Cardiac ventricle fibroblast (primary cell): ENCODE measurements around the genes MAPRE3, KHK and PRR30.

DNA sequence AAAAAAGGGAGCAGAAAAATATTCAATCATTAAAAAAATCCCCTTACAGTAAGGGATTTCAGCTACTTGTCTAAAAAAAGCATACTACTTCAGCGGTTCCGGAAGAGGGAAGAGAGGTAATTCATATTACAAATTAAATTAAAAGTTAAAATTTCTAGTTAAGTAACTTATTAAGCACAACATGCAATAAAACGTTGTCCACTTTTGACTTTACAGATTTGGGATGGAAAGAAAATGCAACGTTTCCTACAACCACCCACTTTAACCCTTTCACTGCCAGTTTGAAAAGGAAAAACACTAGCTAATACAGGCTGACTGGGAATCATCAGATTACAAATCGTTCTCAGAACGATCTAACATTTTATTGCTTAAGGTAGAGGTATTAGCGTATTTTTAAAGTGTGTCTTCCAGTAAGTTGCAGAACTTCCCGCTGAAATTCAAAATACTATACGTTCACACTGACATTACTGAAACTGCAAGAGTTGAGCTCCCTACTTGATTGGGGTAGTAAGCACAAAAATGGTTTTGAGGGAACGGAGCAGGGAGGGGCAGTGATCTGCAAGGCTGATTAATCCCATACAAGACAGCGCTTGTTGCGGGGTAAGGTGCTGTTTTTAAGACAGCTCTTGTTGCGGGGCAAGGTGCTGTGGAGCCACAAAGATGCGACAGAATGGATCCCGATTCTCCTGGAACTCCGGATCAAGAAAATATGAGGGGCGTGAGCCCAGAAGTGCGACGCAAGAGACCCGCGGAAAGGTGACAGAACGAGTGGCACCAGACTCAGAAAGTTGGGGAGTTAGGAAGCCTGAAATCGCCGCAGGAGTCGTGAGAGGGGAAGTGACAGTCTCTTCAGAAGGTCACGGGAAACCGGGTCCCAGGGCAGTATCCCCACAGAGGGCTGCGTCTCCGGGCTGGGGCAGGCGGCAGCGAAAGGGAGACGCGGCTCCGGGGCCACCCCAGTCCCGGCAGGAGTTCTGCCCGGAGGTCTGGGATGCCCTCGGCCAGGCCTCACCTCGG is 606 bp downstream of the HADHA start:
- RAMPAGE, long total RNA, result no peak

- RAMPAGE, long total RNA, result no peak
Observed at GRCh38 chr2:26298835-26299365, 47.0 kb upstream of the SELENOI start.

DNA sequence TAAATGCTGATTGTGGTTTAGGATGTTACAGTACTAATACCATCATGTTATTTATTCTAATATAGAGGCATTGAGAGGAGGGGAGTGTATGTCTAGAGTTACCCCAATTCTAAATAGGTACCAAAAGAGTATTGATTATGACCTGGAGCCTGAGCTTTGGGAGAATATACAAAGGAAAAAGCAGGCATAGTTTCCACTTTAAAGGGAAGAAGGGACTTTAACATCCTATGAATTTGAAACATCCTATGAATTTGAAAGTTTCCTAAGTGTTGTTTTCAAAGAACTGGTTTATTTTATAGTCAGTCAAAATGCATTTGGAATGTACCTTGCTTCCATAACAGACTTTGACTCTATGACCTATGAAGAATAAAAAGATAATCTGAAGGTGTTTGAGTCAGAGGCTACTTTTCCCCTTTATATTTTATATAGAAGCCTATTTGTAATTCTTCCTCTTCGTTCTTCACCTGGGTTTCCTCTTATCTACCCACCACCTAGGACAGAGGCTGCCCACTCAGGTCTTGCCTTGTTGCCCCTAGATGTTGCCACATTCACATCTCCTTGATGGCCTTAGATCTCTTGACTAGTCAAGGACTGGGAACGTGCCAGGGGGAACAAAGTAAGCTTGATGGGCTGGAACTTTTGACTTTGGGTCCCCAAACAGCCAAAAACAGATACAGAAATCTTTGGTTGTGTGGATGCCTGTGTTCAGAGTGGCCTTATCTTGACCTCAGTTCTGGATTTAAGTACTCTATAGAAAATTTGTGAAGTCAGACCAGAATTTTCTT is 9.5 kb upstream of the DRC1 start:
- RAMPAGE, long total RNA, result no peak

- RAMPAGE, long total RNA, result no peak
Observed at GRCh38 chr2:26456363-26457156, 54.8 kb downstream of the DRC1 start.

DNA sequence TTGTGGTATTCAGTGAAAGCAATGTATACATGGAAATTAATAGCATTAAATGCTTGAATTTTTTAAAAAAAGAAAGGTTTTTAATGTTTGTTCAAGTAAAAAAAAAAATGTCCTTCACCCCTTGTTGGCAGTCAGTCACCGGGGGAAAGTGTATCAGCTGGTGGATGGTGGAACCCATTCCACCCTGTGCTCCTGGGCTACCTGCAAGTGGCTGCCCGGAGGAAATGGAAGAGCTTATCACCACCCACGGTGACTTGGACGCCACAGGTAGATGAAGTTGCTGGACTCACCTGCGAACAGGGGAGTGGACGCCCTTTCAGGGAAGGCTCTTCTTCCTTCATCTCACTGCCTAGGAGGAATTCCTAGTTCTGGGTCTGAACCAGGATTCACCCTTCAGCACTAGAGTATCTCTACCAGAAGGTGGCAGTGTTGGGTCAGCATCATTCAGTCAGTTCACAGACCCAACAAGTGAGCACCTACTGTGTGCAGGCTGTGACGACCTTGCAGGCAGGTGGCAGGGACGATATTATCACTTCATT is 35.9 kb downstream of the CIB4 start:
- RAMPAGE, long total RNA, result no peak

DNA sequence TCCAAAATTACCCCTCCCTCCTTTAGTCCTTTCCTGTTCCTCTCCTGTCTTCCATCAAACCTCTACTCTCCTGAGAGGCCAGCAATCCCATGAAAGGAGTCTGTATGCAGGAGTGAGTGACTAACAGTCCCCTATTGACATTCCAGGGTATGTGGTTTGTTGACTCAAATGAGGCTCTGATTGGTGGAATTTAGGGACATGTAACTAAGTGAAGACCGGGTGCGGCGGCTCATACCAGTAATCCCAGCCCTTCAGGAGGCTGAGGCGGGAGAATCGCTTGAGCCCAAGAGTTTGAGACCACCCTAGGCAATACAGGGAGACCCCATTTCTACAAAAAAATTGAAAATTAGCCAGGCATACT is 10.2 kb downstream of the CIB4 start:
- RAMPAGE, long total RNA, result no peak

GRCh38 chr2:26695869-26696843 is 3.6 kb downstream of the KCNK3 start:
- RAMPAGE, long total RNA, result no peak

GRCh38 chr2:26725091-26726046 is 32.8 kb downstream of the KCNK3 start:
- RAMPAGE, long total RNA, result no peak

- RAMPAGE, long total RNA, result no peak
Observed at GRCh38 chr2:26749717-26750732, 14.1 kb upstream of the SLC35F6 start.

DNA sequence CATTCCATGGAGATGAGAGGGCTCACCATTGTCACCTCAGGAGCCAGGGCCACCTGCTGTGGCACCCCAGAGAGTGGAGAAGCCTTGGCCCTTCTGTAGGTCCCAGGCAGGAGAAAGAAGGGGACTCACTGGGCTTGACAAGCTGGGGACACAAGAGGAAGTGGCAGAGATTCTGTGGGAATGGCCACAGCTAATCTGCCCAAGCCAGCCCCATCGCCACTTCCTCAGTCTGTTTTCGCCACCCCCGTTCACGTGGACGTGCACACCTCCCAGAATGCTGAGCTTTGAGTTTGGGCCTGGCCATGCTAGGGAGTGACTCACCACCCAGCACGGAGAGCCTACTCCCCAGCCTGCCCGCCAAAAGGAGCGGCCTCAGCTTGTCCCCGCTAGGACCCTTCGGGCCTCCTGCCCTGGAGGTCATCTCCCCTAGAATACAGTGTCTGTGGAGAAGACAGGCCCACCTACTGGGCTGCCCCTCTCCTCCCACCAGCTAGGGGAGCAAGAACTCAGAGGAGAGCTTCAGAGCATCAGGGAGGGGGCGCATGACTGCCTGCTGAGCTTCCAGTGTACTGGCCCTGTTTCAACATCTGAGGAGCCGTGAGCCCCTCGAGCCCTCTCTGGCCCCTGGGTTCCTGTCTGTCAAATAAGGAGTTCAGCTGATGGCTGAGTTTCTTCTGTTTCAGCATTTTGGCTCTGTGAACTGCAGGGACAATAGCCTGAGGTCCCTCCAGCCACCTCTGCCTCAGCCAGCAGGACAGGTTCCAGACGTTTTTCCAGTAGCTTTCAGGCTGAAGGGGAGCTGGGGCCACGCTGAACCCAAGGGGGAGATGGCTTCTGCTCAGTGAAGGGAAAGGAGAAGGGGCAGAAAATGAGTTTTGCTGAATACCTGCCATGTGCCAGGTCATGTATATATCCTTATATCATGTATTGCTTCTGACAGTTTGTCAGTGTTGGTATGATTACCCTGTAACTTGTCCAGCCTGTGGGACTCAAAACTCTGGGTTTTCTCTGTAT is 5.2 kb downstream of the SLC35F6 start:
- RAMPAGE, long total RNA, result no peak

- RAMPAGE, long total RNA, result no peak
Observed at GRCh38 chr2:26771281-26771948, 7.3 kb downstream of the SLC35F6 start.

DNA sequence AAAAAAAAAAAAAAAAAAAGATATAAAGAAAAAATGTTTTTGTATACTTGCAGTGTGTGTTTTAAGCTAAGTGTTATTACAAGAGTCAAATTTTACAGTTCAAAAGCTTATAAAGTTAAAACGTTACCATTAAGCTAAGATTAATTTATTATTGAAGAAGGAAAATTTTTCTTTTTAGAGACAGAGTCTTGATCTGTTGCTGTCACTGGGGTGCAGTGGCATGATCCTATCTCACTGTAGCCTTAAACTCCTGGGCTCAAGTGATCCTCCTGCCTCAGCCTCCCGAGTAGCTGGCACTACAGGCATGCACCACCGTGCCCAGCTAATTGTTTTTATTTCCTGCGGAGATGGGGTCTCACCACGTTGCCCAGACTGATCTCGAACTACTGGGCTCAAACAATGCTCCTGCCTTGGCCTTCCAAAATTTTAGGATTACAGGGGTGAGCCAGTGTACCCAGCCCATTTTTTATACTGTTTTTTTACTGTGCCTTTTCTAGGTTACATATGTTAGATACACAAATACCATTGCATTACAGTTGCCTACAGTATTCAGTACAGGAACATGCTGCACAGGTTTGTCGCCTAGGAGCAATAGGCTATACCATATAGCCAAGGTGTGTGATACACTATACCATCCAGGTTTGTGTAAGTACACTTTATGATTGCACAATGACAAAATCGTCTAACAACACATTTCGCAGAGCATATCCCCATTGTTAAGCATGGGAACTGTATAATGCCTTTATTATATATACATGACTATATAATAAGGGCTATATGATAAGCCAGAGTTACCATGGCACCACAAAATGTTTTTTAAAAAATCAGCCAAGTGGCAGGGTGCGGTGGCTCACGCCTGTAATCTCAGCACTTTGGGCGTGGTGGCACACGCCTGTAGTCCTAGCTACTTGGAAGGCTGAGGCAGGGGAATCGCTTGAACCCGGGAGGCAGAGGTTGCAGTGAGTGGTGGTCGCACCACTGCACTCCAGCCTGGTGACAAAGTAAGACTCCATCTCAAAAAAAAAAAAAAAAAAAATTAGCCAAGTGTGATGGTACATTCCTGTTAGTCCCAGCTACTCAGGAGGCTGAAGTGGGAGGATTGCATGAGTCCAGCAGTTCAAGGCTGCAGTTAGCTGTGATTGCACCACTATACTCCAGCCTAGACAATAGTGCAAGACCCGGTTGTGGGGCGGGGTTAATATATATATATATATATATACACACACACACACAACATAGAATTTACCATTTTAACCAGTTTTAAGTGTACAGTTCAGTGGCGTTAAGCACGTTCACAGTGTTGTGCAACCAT is 3.0 kb upstream of the CENPA start:
- RAMPAGE, long total RNA, result no peak

DNA sequence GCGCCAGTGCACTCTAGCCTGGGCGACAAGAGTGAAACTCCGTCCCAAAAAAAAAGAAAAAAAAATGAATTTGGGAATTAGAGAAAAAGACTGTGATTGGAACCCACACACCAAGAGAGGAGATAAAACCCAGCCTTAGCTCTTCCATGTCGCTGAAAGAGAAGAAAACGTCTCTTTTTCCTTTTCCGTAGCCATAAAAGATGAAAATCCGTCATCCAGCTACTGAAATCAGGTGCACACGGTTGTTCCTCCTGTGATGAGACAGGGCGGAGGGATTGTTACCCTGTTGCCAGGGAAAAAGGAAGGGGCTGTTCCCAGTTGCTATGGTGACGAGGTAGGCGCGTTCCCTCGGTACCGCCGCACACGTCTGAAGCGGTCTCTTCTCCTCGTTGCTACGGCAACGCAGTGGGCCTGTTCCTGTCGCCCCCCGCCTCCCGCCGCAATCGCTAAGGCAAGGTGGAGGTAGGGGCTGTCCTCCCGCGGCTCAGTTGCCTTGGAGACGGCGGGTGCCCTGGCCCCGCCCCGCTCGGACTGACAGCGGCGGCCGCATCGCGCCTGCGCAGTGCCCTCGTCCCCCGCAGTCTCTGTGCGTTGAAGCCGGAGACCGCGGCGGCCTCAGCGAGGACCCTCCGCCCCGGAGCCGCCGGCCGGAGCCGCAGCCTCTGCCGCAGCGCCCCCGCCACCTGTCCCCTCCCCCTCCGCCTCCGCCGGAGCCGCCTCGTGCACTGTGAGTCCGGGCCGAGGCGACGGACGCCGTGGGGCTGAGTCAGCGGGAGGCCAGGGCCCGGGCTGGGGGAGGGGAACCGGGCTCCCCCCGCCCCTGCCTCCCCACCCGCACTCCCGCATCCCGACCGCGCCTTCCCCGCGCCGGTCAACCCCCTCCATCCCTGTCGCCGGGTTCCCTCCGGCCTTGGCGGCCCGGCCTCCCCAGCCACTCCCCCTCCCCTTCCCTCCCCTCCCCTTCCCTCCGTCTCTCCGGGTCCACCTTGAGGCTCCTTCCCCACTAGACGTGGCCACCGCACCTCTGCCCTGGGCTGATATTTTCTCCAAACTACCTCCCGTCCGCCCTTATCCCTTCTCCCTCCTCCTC is at the start of gene MAPRE3:
Gene MAPRE3 (plus strand): TSS at position 562 of the 1,090 bp plus-strand sequence.
- RAMPAGE, long total RNA, result no peak

DNA sequence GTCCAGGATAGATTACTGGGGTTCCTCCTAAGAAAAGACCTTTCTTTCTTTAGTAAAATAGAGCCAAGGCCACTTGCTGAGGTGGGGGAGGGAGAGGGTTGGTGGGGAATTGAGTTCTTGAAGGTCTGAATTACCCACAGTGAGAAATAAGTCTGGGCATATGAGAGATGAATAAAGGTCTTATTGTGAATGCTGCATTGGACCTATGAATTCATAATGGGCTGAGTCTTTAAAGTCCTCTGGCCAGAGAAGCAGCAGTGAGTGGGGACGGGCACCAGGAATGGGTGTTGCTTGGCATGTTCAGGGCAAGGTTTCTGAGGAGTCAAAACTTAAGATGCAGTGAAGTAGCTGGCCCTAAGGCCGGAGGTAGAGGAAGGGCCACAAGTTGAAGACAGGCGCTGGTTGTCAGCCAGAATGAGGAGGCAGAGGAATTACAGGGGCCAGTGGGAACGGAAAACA is 10.6 kb downstream of the MAPRE3 start:
- RAMPAGE, long total RNA, result no peak

DNA sequence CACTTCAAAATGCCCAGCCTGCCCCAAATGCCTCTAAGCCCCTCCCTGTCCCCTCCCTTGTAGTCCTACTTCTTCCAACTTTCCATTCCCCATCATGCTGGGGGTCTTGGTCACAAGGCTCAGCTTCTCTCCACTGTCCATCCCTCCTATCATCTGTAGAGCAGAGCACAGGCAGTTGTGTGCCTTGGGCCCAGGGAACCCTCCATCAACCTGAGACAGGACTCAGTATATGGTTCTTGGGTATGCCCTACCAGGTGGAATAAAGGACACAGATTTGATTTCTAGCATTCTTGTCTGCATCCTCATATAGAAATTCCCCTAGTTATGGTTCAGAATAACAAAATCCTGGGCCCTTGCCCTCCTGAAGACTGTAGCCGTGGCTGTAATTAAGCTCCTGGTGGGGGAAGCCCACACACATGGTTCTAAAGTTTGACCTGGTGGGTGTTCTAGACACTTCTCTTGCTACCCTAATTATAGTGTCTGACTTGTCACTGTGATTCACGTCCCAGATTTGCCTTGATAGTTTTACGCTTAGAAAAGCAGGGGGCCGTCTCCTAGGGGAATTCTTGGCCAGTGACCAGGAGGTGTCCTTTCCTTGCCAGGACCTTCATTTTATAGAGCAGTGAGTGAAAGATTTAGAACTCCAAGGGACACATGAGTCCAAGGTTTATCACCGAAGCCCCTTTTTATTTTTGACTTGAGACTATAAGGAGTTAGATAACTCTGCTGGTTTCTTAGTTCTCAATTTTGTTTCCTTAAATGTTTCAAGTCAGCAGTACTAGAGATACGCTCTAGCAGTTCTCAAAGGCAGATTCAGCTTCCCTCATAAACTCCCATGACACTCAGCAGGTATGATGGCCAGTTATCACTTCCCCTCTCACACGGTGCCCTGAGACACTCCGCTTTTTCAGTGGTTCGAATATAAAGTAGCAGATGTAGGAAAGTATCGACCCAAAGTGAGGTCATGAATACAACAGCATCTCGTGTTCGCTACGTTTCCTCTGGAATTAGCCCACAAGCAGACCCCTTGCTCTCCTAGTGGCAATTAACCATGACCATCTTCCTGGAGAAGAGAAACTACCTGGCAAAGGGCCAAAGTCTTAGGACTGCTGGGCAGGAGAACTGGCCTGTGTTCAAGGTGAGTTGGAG is 9.0 kb downstream of the TMEM214 start:
- RAMPAGE, long total RNA, result no peak

DNA sequence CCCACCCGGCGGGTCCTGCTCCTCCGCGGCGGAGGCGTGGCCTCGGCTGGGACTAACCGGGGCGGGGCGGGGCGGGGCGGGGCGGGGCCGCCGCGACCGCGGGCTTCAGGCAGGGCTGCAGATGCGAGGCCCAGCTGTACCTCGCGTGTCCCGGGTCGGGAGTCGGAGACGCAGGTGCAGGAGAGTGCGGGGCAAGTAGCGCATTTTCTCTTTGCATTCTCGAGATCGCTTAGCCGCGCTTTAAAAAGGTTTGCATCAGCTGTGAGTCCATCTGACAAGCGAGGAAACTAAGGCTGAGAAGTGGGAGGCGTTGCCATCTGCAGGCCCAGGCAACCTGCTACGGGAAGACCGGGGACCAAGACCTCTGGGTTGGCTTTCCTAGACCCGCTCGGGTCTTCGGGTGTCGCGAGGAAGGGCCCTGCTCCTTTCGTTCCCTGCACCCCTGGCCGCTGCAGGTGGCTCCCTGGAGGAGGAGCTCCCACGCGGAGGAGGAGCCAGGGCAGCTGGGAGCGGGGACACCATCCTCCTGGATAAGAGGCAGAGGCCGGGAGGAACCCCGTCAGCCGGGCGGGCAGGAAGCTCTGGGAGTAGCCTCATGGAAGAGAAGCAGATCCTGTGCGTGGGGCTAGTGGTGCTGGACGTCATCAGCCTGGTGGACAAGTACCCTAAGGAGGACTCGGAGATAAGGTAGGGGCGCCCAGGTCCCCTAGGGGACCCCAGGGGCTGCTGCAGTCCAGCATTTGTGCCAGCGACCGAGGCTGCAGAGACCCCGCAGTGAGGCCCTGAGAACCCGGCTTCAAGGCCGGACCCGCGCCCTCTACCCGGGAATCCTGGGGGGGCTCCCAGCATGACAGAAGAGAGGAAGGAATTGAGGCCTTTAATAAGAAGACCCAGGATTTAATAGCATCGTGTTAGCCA is at the start of gene KHK:
Gene KHK (plus strand): TSS at position 108 of the 918 bp plus-strand sequence.
- RAMPAGE, long total RNA, result no peak

GRCh38 chr2:27139273-27139804 is at the start of gene PRR30:
PRR30 (minus strand) TSS chr2:27139410.
- RAMPAGE, long total RNA, result no peak

- RAMPAGE, long total RNA, result no peak
Observed at GRCh38 chr2:27171379-27172055, 22.7 kb downstream of the TCF23 start.

DNA sequence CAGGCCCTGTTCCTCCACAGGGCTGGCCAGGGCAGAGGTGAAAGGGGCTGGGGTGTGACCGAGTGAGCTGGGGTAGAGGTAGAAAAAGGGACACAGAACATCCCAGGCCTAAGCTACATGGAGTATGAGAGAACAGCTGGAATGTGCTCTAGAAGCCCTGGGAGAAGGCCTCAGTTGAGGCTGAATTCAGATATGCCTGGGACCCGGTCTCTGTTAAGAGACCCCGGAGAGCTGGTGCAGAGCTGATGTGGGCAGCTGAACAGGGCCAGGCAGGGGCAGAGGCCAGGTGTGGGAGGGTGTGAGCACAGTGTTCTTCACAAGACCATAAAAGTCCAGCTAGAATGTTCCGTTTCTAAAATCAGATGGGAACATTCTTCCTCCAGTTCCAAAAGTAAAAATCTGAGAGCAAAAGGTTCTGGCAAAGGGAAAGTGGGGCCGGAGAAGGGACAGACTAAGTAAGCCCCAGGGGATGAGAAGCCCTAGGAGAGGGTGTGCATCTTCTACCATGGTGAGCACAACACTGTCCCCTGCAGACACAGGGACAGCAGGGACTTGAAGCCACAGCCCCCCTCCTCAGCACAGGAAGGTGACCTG is 12.8 kb upstream of the ATRAID start:
- RAMPAGE, long total RNA, result no peak

DNA sequence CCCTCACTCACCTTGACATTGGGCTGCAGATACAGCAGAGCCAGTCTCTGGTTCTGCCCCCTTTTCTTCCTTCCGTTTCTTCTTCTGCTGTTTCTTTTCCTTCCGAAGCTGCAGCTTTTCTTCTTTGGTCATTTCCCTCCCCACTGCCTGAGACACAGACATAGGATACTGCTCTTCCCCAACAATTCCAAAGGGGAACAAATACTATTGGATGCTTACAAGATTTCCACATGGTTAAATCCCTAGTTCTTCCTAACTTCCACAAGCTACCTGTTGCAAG is 795 bp downstream of the EIF2B4 start:
- RAMPAGE, long total RNA, result no peak